Trachea (tissue), 1 donor: ENCODE data around the gene CST8.

GRCh38 chr20:22574847-22575918, 9.2 kb downstream of the FOXA2 start:
- PRO-cap = no peak

- PRO-cap = no peak
These were observed 2.6 kb downstream of the FOXA2 start for GRCh38 chr20:22581493-22582466.

DNA sequence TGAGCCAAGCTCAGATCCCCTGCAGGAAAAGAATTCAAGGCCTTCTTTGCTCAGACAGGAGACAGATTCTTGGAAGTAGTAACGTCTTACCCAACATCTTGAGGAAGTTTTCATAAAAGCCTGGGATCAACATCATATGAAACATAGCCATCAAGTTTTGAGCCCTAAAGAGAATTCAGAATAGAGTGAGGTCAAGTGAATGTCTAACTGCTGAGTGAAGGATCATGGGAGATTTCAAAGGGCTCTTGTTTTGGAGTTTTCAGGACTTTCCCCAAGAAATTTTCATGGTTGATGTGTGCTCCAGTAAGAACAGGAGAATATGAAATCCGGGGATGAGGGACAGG, 207.9 kb upstream of the FOXA2 start:
- PRO-cap = no peak

GRCh38 chr20:23046312-23046833, 3.1 kb downstream of the THBD start:
- PRO-cap = no peak

GRCh38 chr20:23061559-23062209, 12.2 kb upstream of the THBD start:
- PRO-cap = no peak

DNA sequence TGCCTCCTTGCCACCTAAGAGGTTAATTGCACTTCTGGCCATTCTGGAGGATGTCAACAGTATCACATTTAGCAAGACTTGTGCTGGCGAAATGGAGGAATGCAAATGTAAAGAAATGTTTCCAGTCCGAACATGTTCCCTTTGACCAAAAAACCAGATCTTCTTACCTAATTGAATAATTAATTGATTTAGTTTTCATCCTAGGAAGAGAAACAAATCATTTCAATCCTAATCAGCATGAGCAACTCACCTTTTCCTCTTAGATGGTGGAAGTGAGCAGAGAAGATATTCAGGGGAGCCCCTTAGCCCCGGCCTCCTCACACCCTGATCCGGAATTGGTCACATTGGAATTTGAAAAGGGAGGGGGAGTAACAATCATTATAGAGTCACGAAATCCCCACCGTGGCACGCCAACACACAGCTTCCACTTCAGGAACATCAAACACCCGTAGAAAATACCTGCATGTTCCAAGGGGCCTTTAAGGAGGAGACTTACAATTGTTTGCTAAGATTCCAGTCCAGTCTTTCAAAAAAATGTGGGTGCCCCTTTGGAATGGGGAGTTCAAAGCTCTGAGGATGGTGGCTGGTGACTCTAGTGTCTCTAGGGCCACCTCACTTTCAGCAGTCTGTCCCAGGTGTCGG, 2.7 kb downstream of the CD93 start:
- PRO-cap = no peak

- PRO-cap = no peak
These were observed 442 bp downstream of the CD93 start for GRCh38 chr20:23085604-23086160.

DNA sequence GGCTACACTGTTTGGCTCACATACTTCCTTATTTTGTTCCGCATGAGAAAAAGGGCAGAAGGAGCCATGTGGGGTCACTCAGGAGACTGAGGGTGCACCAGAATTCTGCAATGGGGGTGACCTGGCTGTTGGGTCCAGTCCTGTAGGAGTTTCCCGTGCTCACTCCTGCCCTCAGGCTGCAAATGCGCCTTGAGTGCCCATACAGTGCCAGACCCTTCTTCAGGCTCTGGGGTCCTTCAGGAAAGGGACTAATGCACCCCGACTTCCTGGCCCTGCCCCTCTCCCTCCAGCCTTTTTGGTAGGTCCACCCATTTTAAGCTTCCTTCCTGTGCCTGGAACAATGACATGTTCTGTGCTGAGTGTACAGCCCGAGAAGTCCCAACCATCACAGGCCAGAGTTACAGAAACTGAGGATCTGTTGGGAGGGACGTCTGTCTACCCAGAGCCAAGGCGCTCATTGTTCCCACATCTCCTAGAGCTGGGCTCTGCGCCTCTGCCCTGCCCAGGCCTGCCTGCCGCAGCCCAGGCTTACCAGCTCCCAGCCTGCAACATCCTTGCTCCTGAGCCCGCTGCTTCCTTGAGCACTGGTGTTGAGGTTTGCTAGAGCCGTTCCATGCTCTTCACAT, 33.5 kb upstream of the CD93 start:
- PRO-cap = unidirectional peak, plus-strand start at position 395 of the sequence

DNA sequence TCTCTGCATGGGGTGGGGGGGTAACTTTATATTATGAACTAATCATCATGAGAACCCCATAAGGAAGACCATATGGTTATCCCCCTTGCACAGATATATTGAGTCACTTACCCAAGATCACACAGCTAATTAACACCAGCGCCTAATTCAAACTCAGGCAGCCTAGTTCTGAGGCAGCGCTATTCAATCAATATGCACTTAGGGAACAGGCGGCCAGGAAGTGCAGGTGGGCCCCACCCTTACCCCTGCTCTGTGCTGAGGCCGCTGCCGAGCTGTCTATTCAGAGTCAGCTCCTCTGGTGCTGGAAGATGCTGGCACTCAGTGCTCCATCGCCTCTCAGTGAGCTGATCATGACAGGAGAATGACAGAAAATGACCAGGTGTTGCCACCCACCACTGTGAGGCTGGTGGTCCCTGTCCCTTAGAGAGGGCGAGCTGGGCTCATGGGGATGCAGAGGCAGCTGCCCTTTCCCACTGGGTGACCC, 42.3 kb upstream of the CD93 start:
- PRO-cap = no peak

- PRO-cap = no peak
These were observed 44.4 kb upstream of the CD93 start for GRCh38 chr20:23130433-23130931.

DNA sequence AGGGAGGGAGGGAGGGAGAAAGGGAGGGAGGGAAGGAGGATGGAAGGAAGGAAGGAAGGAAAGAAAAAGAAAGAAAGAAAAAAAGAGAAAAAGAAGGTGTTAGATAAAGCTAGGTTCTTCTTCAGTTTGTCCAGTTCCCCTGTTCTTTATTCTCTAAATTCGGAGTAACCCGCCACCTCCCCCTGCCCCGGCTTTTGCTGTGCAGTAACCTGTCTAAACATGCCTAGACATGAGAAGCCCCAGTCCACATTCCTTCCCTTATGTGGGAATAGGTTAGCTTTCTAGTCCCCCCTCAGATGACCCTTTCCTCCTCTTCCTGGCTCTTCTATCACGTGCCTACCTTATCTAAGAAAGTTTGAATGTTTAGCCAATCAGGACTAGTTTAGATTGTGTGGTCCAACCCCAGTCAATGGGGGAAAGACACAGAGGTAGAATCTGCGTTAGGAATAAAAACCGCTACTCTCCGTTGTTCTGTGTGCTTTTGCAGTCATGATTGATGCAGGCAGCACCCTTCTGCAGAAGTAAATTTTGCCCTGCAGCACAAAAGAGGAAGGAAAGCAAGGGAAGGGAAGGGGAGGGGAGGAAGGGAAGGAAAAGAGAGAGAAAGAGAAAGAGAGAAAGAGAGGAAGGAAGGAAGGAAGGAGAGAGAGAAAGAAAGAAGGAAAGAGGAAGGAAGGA, 69.0 kb upstream of the CD93 start:
- PRO-cap = no peak

DNA sequence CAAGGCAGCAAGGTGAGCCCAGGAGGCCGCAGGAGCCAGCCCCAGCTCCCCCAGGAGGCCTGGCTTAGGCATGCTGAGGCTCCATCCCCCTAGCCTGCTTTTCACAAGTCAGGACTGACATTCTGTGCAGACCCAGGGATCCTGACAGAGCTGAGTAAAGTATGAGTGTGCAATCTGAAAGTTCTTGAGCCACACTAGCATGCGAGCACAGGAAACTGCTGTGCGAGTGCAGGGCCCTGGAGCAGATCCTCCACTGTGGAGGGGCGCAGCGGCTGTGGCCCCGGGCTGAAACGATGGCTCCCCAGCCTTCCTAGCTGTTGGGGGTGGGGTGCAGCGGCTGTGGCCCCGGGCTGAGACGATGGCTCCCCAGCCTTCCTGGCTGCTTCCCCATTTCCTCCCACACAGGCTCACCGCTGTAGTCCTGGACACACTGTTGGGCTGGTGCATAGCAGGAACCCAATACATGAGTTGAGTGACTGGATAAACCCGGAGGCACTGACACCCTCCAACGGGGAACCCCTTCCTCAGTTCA, 75.3 kb upstream of the CD93 start:
- PRO-cap = no peak

DNA sequence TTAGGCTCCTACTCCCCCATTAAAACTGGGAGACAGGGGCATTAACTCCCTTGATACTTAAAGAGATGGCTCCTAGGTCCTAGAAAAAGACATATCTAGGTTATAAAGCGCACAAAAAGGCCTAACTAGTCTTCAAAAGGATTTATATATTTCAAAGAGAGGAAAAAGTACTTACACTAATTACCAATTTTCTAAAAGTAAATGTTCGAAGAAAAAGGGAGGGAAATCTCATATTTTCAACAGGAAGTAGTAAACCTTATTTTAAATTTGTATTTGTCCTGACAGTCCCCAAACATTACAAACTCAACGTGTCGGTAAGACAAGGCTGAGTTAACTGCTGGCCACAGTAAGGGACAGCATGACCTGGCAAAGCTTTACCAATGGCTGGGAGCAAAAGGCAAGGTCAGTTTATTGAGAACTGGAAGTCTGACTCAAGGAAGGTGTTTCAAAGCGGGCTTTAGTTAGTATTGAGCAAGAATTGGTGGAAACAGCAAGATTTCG, 1.1 kb upstream of the GZF1 start:
- PRO-cap = no peak

DNA sequence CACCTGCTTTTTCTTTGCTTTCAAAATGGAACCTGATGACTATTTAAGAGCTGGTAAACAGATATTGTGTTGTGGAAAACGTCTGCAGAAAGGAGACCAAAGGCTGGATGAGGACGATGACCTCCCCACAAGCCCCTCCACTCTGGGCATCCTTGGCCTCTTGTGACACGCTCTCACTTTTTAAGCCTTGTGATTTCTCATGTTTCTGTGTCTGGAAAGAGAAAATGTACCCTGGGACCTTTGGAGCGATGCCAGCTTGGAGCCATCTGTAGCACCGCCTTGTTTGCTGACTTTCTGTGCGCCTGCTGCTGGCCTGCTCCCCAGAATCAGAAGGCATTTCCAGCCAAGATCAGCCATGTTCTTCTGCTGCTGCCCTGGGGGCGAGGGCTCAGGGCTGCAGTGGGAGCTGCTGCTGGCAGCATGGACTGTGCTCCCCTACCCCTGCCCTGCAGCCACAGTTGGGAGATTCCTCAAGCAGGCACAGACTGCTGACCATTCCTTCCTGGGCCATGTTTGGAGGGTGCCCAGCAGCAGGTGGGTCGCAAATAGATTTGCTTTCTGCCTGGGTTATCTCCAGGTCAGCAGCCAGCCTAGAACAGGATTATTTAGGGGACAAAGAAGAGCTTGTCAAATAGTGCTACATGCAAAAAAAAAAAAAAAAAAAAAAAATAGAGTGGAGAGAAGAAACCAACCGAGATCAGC, 3.4 kb upstream of the CSTL1 start:
- PRO-cap = no peak

DNA sequence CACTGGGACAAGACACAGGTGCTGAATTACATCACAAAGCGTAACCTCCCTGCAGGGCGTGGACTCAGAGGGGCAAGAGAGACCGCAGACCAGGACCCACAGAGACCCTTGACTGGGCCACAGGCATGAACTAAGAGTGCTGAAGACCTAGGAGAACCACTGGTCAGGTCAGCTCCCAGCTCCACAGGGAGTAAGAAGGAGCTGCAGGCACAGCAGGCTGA, at the start of gene CST8:
Gene CST8, plus strand, starts transcription at position 101 of the 221 bp plus-strand sequence.
- PRO-cap = no peak

GRCh38 chr20:23639418-23640034, 1.8 kb upstream of the CST3 start:
- PRO-cap = no peak

- PRO-cap = no peak
These were observed 22.9 kb upstream of the CST5 start for GRCh38 chr20:23902098-23903252.

DNA sequence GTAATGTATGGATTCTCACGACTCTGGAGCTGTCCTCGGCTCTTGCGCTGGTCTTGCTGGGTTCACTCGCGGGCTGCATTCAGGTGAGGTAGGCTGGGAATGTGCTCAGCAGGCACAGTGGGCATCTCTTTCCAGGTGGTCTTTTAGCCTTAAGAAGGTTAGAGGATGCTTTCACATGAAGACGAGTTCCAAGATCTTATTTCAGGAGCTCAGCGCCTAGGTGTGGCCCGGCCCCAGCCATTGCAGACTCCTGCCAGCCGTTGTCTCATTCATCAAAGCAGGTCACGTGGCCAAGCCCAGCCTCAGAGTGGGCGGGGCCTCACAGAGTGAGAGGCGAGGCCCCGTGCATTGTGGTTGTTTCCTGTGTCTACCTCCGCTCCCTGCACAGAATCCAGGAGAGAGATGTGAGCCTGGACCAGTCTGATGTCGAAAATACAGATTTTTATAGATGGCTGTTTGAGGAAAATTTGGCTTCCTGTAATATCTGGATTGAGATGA, 49.2 kb upstream of the CST5 start:
- PRO-cap = no peak

- PRO-cap = no peak
These were observed 107.2 kb upstream of the GGTLC1 start for GRCh38 chr20:24095697-24096187.

DNA sequence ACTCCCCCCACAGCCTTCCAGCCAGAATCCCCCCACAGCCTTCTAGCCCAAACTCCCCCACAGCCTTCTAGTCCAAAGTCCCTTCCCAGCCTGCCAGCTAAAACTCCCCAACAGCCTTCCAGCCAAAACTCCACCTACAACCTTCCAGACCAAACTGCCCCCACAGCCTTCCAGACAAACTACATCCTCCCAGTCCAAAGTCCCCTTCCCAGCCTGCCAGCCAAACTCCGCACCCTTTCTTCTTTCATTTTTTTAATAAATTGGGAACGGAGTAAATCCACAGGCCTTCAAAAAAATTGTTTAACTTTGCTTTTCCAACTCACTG, 37.3 kb upstream of the SYNDIG1 start:
- PRO-cap = no peak